Gastrocnemius medialis (tissue), 3 donors: ENCODE results near the gene MS4A14.

- PRO-cap, result no peak
- RAMPAGE, long total RNA, 3 experiments, result no peak in any of the 3 experiments
Observed at GRCh38 chr11:59756410-59756657, 1.2 kb downstream of the STX3 start.

DNA sequence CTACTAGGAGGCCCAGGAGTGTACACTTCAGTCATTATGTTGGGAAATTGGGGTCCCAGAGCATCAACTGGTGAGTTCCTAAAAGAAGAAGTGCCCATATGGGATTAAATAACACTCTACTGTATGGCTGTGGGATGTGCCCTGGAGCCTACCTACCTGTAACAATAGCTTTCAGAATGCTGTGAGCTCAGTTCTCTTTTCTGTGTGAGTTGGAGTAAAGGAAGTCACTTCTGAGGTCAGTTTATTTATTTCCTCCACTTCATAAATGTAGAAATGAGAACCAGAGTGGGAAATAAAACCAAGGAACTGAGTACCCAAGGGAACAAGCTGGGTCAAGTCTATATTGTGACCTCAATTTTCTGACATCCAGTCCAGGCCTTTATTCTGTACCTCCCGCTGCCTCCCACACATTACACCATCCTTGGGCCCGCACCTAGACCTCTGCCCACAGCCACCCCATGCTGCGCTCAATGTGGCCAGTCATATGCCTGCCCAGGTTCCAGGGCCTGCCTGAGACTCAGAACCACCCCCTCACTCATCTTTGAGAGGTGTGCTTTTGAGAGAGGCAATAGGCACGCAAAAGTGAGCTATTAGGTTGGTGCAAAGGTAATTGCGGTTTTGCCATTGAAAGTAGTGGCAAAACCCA lies 9.7 kb downstream of the MS4A6E start:
- PRO-cap, result no peak
- RAMPAGE, long total RNA, 3 experiments, result no peak in any of the 3 experiments

GRCh38 chr11:60363644-60363894 lies 14.8 kb upstream of the MS4A7 start:
- PRO-cap, result no peak
- RAMPAGE, long total RNA, 3 experiments, result no peak in any of the 3 experiments

DNA sequence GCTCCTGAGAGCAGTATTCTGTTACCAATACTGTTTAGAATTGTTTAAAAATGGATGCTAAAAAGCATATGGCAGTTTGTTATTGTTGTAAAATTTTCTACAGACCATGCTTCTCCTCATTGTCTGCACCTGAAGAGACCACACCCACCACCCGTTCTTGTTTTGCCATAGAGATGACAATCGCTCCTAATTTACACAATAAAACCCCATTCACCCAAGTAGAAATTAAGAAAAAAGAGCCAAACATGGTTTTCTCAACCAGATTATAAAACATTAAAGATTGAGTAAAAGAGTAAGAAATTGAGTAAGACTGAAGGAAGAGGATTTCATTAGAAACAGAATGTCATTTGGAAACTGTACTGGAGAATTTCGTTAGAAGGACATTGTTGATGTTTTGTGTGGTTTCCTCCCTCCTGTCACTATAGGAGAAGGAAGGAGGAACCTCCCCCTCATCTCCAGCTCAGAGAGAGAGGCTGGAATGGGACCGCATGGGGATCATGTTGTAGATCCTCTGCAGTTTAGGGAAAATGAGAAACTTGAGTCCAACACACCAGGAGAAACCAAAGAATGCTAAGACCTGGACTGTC lies 14.3 kb upstream of the MS4A7 start:
- PRO-cap, result no peak
- RAMPAGE, long total RNA, 3 experiments, result no peak in any of the 3 experiments

GRCh38 chr11:60396197-60396743 lies at the start of gene MS4A14:
TSS of gene MS4A14 (plus strand) at chr11:60396459.
- PRO-cap, result no peak
- RAMPAGE, long total RNA, 3 experiments, result no peak in any of the 3 experiments

DNA sequence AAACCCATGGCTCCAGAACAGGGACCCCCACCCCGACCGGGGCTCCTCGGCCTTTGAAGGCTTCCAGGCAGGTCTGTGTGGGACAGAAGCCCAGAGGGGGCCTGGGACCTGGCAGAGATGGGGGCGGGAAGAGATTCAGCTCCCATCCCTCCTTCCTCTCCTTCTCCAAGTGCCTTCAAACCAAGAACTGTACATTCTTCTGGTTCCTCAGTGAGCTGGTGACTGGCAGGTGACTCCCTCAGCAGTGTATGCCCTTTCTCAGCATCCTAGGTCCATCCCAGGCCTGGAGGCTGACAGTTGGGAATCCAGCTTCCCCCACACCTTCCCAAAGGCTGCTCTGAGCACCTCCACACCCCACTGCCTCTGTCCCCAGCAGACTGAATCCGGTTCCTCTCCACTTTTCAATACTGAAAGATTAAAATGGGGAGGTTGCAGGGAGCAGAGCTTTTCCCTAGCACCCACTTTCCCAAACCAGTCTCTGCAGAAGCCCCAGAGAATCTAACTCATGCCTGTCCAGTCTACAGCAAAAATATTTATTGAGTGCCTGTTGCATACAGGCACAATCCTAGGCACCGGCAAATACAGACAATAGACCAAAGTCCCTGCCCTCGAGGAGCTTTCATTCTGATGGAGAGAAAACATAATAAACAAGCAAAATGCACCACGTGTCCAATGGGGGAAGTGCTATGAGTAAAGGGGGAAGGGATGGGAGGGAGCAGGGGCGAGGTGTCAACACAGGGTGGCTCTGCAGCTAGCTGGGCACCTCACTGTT lies 5.1 kb downstream of the PTGDR2 start:
- PRO-cap, result no peak
- RAMPAGE, long total RNA, 3 experiments, result no peak in any of the 3 experiments

DNA sequence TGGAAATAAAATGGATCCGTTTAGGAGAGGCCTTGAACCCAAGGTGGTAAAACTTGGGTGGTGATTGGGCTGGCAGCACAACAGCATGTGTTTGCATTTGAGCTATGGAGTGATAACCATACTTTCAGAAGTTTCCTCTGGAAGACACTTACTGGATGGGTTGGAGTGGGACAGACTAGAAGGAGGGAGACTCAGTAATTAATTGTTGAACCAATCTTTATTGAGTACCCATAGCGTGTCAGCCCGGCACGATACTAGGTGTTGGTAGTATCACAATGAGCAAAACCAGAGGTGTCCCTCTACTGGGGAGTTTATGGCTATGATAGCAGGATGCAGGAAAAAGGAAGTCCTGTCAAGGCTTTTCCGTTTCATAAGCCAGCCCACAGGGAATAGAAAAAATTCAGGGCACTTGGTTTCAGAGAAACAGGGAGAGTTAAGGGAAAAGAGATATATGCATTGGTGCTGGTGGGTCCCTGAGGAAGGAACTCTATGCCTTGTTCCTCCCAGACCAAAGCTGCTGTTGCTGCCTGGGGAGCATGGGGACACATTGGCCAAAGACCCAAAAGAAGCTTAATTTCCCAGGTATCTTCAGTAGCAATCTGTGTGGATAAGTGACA lies 3.0 kb upstream of the TMEM109 start:
- PRO-cap, result no peak
- RAMPAGE, long total RNA, 3 experiments, result no peak in any of the 3 experiments

DNA sequence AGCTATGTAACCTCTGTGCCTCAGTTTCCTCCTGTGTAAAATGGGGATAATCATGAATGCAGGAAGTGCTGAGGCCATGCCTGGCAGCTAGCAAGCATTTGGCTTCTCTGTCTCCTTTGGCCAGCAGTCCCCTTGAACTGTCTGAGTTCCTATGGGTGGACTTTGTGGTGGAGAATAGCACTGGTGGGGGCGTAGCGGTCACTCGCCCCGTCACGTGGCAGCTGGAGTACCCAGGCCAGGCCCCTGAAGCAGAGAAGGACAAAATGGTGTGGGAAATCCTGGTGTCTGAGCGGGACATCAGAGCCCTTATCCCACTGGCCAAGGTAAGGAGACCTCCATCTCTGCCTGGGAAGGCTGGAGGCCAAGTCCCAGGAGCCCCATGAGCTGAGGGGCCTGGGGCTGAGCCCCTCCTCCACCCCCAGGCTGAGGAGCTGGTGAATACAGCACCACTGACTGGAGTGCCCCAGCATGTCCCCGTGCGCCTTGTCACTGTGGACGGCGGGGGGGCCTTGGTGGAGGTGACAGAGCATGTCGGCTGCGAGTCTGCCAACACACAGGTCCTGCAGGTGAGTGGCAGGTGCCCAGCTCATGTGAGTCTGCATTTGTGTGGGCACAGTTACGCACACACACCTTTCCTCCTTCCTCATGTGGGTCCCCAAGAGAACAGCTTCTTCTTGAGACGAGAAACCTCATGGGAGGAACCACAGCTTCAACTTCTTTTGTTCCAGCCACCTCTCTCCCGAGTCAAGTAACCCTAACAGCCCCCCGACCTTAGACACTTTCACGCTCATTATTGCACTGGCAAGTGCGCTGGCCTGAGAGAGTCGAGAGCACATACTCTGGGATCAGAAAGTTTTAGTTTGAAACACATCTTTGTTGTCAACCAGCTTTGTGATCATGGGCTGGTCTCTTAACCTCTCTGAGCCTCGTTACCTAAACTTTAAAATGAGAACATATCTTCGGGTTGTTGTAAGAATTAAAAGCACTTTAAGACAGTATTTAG lies 7.6 kb downstream of the TMEM132A start:
- PRO-cap, result no peak
- RAMPAGE, long total RNA, 3 experiments, result no peak in any of the 3 experiments

GRCh38 chr11:60935457-60936219 lies 11.4 kb downstream of the TMEM132A start:
- PRO-cap, result no peak
- RAMPAGE, long total RNA, 3 experiments, result no peak in any of the 3 experiments

GRCh38 chr11:60938175-60938661 lies 13.8 kb downstream of the SLC15A3 start:
- PRO-cap, result no peak
- RAMPAGE, long total RNA, 3 experiments, result no peak in any of the 3 experiments

DNA sequence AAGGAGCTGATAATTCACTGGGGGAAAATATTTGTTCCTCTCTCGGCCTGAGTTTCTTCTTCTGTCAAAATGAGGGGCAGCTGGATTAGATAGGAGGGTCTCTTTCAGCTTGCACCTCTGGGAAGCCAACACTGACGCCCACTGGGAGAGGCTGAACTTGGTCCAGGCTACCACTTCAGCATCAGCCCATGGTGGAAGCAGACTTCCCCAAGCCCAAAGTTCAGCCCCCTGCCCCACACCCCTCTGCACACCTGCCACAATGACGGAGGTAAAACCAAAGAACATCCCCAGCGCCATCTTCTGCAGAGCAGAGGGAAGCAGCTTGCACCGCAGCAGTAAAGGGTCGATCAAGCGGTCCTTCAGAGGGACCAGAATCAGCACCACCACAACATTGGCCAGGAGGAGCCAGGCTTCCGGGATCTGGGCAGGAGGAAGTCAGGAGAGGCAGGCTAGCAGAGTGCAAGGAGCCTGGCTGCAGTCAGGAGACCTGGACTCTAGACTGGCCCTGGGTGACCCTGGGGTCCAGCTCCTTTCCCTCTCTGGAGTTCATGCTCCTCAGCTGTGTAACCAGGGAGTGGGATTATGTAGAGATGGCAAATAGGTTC lies 11.0 kb downstream of the SLC15A3 start:
- PRO-cap, result no peak
- RAMPAGE, long total RNA, 3 experiments, result no peak in any of the 3 experiments

DNA sequence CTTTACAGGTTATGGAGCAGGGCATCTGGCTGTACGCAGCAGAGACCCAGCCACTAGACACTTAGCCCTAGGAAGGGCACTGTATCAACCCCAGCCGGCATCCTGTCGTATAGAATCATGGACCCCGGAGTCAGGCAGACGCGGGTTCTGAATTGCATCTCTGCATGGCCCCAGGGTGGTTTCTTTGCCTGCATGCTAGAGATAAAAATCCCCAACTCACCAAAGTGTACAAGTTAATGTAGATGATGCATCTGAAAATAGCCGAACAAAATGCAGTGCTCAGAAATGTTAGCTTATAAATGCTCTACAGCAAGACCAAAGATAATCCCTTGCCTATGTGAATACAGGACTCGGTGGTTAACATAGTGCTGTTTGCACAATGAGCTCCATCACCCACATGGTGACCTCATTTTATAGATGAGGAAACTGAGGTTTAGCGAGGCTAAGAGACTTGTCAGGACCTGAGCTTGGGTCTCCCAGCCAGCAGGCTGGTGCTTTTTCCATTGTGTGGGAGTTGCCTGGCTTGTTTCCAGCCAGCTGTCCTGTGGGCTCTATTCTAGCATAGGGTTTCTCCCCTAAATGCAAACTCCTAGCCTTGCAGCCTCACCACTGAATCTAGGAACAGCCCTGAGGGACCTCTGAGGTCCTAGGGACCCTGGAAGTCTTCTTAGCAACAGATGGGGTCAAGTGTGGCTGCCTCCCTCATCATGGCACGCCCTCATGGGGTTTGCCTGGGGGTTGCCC lies 7.3 kb downstream of the CD6 start:
- PRO-cap, result no peak
- RAMPAGE, long total RNA, 3 experiments, result no peak in any of the 3 experiments

- PRO-cap, result no peak
- RAMPAGE, long total RNA, 3 experiments, result no peak in any of the 3 experiments
Observed at GRCh38 chr11:61020489-61021068, 49.1 kb downstream of the CD6 start.

- PRO-cap, result unidirectional peak, plus-strand start at chr11:61026568
- RAMPAGE, long total RNA, 3 experiments, result no peak in any of the 3 experiments
Observed at GRCh38 chr11:61026032-61026710, 54.7 kb downstream of the CD6 start.

GRCh38 chr11:61076401-61076795 lies 25.9 kb upstream of the CD5 start:
- PRO-cap, result no peak
- RAMPAGE, long total RNA, 3 experiments, result no peak in any of the 3 experiments

DNA sequence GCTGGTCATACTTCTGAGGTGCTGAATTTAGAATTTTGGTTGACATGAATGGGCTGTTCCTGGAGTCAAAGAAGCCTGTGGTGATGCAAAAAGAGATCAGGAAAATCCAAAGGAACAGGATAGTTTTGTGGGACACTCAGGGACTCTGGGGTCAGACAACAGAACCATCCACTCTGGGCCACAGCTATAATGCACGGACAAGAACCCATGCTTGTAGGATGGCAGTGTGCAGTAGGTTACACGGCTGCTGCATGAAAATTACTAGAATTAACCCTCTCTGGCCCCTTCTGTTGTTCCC lies 22.2 kb upstream of the CD5 start:
- PRO-cap, result no peak
- RAMPAGE, long total RNA, 3 experiments, result no peak in any of the 3 experiments

GRCh38 chr11:61149814-61150302 lies 11.4 kb downstream of the VPS37C start:
- PRO-cap, result no peak
- RAMPAGE, long total RNA, 3 experiments, result no peak in any of the 3 experiments

GRCh38 chr11:61160269-61160757 lies 913 bp downstream of the VPS37C start:
- PRO-cap, result no peak
- RAMPAGE, long total RNA, 3 experiments, result no peak in any of the 3 experiments

- PRO-cap, result no peak
- RAMPAGE, long total RNA, 3 experiments, result no peak in any of the 3 experiments
Observed at GRCh38 chr11:61298763-61299322, 3.7 kb upstream of the VWCE start.

DNA sequence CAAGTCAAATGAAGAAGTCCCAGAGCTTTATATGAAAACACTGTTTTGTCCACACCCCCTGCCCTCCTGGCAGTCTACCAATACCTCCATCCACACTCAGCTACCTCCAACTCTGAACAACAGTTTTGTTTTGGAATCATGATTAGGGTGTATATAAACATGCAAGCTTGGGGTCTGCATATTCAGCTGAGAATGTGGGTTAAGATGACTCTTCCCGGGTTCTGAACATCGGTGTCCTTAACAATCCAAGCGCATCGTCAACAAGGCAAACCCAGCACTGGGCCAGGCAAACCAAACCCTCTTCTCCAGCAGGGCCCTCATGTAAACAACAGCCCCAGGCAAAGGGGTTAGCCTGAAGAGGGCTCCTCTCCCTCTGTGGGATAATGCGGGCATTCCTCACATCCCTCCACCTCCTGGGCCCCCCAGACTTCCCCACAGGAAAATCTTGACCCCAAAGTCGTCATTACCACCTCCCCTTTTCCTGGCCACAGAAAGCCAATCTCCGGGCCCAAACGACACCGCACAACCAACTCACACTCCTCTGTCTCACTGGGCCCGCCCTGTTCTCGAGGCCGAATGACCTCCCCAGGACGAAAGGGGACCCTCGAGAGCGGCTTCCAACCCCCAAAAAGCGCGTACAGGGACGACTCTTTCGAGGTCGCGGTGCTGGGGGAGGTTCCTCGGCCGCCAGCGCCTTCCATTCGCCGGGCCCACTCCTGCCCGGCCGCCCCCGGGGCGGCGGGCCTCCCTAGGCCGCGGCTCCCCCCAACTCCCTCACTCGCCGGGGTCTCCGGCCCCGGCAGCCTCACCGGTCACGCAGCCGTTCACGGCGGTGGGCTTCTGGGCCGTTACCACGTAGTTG lies 575 bp downstream of the DDB1 start:
- PRO-cap, result no peak
- RAMPAGE, long total RNA, 3 experiments, result no peak in any of the 3 experiments